ENCODE data around the genes AIP and CABP2.

DNA sequence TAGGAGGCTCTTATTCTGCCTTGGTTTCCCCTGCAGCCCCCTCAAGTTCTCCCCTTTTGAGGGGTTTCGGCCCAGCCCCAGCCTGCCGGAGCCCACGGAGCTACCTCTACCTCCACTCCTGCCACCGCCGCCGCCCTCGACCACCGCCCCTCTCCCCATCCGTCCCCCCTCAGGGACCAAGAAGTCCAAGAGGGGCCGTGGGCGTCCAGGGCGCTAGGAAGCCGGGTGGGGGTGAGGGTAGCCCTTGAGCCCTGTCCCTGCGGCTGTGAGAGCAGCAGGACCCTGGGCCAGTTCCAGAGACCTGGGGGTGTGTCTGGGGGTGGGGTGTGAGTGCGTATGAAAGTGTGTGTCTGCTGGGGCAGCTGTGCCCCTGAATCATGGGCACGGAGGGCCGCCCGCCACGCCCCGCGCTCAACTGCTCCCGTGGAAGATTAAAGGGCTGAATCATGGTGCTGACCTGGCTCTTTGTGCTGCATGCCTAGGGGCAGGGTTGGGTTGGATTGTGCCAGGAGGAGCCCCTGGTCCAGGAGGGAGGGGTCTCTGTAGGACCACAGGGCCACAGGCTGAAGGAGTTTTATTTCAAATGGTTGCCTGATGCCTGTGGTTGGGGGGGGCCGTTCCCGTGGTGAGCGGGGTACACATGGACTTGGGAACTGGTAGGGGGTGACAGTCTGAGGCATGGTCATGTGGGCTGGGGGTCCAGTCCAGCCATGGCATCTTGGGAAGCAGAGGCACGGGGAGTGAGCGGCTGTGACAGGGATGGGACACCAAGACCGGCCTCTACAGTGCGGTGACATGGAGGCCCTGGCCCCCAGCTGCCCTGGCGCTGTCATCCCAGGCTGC is 2.3 kb downstream of the PTPRCAP start:
- PRO-cap, result no peak

DNA sequence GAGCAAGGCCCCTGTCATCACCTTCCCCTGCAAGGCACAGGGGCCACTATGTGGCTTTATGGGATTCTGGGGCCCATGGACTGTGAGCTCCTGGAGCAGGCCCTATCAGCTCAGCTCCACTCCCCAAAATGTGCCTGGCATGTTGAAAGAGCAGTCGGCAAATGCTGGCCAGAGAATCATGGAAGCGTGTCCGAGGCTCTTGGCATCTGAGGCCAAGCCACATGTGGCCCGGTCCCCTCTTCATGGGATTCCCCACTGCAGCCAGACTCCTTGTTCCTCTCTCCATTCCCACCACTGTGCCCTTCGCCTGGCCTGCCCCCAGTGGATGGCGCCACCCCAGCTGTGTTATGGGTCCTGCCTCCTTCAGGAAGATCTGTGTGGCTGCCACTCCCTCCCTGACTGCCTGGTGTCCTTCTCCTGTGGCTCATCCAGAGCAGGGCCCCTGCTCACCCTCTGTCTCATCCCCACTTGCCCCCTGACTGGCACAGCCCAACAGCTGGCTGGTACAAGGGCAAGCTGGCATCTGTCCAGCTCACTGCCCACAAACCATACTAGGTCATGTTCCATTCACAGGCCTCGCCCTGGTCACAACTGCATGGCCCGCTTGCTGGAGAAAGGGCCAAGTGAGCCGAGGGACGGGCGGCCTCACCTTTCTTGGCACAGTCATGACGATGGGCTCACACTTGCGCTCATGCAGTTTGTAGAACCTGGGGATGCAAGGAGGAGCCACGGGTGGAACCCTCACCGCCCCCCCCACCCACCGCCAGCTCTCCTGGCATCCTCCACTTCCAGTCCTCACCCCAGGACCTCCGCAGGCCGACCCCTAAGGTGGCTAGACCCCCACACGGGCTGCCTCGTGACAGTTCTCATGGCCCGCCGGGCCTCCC is 1.9 kb upstream of the PTPRCAP start:
- PRO-cap, result no peak

DNA sequence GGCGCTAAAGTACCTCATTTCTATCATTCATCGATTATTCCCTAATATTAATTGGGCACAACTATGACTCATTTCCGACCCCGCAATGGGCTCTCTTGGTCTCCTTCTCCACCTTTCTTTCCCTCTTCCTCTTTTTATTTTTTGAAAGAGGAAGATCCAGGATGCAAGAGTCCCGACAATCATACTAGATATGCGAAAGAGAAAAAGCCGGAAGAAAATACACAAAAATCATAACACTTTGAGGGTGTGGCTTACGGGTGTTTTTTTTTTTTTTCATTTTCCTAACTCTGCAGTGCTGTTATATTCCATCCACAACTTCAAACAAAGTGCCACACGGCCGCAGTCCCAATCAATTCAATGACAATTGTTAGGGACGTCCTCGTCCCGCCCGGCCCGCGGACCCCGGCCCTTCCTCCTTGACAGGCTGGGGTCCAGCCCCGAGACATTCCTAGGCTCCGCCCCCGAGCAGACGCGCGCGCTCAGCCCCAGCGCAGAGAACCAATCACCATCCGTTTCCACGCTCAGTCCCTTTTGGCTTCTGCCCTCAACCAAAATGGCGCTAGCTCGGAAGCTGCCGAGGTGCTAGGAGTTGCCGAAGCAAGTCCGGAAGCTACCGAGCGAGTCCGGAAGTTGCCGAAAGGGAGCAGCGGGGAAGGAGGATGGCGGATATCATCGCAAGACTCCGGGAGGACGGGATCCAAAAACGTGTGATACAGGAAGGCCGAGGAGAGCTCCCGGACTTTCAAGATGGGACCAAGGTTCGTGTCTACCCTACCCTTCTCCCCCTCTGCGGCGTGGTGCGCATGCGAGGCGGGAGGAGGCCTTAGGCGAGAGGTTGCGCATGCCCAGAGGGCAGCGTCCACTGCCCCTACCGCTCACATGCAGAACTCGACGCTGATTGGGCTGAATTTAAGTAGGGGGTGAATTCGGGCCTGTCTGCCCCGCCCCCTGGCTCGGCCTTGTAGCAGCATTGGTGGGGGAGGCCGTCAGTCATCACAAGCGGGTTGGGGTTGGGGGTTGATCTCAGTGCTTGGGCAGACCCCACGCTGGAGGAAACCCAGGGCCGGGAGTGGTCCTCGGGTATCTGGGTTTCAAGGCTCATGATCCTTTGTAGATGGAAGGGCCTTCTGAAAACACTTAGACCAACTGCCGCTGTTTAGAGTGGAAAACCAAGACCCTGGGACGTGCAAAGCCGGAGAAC is at the start of gene AIP:
TSS of gene AIP (plus strand) at position 527 of the 1,201 bp plus-strand sequence.
- PRO-cap, result bidirectional peak, plus-strand start at position 628 of the sequence, minus-strand start at position 418 of the sequence; bidirectional peak, plus-strand start at position 996 of the sequence, minus-strand start at position 799 of the sequence

- PRO-cap, result no peak
Observed at GRCh38 chr11:67491682-67492486, 9.1 kb downstream of the AIP start.

DNA sequence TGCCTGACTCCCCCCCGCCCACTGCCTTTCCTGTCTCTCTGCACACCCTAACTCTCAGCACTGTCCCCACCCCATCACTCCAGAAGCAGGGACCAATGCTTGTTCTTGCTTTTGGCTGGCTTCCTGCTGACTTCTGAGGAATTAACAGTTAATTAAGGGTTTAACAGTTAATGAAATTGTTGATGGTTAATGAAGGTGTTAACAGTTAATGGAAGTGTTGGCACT is 4.6 kb downstream of the PITPNM1 start:
- PRO-cap, result no peak

GRCh38 chr11:67502161-67502463 is 3.1 kb downstream of the PITPNM1 start:
- PRO-cap, result no peak

DNA sequence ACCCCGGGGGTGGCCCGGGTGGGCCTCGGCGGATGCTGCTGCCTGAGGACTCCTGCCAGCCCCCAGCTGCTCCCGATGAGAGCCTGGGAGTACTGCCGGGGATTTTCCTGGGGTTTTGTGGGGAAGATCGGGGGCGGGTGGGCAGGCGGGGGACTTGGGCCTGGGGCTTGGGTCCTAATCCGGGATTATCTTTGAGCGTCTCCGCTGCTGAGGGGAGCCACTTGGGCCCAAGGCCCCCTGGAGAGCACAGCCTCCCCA is at the start of gene CABP2:
TSS of gene CABP2 (minus strand) at position 94 of the 258 bp plus-strand sequence.
- PRO-cap, result no peak

GRCh38 chr11:67612113-67612442 is 5.3 kb downstream of the NDUFV1 start:
- PRO-cap, result no peak

GRCh38 chr11:67644910-67645487 is 5.4 kb upstream of the TBX10 start:
- PRO-cap, result no peak

- PRO-cap, result no peak
Observed at GRCh38 chr11:67884296-67885546, 119.2 kb downstream of the UNC93B1 start.

DNA sequence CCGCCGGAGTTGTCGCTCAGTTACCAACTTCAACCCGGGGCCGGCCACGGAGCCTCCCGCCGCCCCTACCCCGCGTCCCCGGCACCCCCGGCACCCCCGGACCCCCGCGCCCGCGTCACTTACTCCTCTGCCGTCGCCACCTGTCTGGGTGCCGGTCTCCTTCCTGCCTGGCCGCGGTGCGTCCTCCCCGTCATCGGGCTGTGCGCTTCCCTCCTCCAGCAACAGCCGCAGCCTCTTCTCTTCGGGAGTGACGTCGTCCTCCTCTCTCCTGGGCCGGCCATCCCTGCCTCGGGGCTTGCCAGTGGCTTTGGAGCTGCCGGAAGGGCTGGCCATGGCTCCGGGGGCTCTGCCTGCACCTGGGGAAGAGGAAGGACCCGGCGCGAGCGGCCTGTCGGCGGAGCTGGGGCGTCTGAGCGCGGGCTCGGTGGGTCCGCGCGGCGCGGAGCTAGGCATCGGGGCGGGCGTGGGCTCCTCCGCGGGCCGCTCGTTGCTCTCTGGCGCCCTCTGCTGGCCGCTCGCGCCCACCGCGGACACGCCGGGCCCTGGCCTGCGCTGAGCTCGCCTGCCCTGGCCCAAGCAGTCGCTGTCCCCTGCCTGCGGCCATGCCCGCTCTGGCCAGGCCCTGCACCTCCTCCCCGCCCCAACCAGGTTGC is 48.4 kb downstream of the UNC93B1 start:
- PRO-cap, result no peak

GRCh38 chr11:68041032-68042088 is 2.5 kb downstream of the TCIRG1 start:
- PRO-cap, result no peak

DNA sequence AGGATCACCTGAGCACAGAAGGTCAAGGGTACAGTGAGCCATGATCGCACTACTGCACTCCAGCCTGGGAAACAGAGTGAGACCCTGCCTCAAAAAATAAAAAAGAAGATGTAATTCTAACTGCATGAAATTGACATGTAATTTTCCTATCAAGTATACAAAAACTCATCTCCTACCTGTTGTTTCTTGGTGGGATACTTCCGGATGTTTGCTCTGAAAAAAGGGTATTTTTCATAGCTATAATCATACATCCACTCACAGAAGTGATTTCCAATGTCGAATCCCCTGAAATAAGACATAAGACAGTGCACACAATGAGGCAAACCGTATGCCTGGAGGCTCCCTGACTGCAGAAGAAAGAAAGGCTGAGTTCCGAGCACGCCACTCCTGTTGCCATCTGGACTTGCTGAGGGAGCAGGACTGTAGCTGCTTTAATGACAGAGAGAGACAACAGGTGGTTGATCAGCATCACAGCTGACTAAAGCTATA is 26.8 kb downstream of the TCIRG1 start:
- PRO-cap, result no peak

DNA sequence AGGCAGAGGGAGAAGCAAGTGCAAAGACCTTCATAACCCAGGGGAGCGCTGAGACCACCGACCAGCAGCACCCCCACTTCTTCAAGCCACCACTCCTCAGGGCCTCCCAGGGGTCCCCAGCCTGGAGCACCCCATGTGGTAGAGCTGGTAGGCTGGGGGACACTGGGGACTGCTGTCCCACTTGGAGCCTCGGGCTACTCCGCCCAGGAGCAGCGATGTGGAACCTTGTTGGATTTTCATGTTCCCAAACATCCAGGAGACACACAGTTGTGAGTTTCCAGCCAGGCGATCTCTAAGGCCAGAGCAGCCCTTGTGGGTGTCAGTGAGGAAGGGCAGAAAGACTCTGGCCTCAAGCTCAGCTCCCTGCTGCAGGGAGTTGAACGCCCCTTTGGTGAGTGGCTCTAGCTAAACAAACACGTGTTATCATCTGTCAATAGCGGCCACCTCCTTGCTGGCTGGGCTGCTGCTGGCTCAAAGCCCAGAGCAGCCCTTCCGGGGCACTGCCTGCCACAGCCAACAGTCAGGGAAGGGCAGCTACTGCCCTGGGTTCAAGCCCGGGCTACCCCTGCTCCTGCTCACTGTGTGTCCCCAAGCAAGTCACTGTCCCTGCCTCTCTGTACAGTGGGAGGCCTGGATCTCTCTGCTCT is 25.7 kb upstream of the CHKA start:
- PRO-cap, result unidirectional peak, minus-strand start at position 345 of the sequence

GRCh38 chr11:68189714-68190289 is 23.3 kb downstream of the KMT5B start:
- PRO-cap, result no peak

DNA sequence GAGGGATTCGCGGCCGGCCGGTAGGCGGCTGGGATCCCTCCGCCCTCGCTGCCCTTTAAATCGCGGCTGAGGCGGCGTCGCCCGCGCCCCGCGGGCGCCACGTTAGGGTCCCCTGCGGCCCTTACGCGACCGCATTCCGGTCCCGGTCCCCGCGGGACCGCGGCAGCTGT is 683 bp upstream of the KMT5B start:
- PRO-cap, result bidirectional peak, plus-strand start at position 84 of the sequence, minus-strand start outside the sequence

DNA sequence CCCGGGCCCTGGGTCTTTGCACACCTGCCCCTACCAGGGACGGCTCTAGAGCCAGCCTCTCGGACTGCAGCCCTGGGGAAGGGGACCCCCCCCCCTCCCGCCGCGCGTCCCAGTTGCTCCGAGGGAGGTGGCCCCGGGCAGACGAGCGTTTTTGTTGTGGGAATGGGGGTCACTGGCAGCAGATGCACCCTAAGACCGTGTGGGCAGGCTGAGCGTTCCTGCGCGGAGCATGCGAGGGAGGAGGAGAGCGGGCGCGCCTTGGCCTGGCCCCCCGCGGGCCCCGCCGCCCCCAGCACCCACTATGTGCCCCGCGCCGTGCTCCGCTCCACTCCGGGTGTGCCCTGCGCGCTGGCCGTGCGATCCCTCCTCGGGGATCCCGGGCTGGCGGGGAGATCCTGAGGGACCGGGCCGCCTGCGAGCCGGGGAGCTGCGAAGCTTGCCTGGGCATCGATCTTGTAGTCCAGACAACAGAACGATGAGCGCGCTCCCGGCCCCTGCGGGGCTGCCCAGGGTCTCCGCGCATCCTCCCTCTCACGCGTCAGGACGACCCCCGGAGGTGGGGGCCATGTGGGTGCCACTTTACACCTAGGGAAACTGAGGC is 1.1 kb upstream of the KMT5B start:
- PRO-cap, result bidirectional peak, plus-strand start at position 328 of the sequence, minus-strand start at position 74 of the sequence

DNA sequence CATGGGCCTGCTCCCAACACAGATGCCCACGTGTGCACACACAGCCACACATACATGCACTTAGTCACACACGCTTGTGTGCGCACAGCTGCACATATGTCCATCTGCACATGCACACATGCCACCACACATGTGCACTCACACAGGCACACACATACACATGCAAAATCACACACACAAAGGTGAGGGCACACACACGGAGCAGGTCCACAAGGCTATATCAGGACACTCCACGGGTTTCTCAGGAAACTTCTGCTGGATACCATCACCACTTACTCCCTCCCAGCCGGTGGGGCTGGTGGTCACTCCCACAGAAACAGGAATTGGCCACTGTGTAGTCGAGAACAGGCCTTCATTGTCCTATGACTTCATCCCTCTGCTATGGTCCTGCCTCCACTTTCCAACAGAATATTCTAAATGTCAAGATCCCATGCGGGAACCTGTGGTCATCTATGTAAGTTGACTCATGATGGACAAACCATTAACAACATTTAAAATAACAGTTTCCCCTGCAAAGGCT is 2.2 kb downstream of the C11orf24 start:
- PRO-cap, result no peak

DNA sequence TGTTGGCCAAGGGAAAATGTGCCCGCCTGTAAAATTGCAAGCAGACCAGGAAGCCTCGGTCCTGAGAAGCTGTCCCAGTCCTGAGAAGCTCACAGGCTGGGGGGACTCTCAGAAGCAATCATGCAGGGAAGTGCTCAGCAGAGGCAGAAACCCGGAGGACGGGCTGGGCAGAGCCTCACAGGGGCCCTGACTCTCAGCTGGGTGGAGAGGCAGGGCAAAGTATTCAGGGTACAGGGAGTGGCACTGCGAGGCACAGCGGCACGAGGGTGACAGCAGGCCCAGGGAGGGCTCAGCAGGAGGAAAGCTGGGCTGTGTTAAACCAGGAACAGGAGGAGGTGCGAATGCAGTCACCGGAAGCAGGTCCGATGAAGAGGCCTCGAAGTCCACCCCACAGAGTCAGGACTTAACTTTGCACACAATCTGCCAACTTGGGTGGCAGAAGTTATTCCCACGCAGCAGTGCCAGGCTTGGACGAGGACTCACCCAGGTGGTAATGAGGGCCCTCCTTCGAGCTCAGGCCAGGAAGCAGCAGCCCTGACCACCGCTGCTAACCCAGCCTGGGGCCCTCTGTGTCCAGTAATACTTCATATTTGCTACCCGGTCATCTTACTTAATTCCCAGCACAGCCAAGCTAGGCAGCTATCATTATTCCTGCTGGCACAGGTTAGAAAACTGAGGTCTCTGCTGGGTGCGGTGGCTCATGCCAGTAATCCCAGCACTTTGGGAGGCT is 15.6 kb upstream of the LRP5 start:
- PRO-cap, result no peak

GRCh38 chr11:68302687-68303087 is 9.7 kb upstream of the LRP5 start:
- PRO-cap, result no peak